Left common carotid artery plus branches (tissue), 1 donor: ENCODE results near the genes KCNK2 and RRP15.

DNA sequence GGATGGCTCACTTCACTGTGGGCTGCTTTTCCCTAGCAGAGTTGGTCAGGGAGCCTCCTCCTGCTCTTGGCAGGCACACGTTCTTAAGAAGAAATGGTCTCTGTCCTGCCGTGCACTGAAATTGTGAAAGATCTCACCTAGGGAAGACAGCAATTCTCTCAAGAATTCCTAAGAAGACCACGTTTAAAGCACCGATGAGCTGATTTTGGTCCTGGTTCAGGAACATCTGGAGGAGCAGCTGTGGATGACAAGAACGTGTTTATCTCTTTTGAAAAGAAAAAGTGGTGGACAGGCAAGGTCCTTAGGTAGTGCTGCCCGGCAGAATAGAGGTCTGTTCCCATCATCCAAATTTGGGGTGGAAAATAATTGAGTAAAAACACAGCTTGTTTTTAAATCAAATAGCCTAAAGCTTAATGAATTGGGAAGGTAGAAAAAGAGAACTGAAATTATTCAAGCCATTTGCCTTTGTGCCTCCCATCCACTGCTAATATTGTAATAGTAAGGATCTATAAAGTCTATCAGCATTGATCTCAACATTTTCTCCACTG is 148.3 kb upstream of the KCNK2 start:
- PRO-cap, result no peak

GRCh38 chr1:215005152-215005996 is 77.2 kb upstream of the KCNK2 start:
- PRO-cap, result no peak

GRCh38 chr1:215082250-215083344 is at the start of gene KCNK2:
Gene KCNK2 (plus strand): TSS chr1:215082737.
- PRO-cap, result no peak

DNA sequence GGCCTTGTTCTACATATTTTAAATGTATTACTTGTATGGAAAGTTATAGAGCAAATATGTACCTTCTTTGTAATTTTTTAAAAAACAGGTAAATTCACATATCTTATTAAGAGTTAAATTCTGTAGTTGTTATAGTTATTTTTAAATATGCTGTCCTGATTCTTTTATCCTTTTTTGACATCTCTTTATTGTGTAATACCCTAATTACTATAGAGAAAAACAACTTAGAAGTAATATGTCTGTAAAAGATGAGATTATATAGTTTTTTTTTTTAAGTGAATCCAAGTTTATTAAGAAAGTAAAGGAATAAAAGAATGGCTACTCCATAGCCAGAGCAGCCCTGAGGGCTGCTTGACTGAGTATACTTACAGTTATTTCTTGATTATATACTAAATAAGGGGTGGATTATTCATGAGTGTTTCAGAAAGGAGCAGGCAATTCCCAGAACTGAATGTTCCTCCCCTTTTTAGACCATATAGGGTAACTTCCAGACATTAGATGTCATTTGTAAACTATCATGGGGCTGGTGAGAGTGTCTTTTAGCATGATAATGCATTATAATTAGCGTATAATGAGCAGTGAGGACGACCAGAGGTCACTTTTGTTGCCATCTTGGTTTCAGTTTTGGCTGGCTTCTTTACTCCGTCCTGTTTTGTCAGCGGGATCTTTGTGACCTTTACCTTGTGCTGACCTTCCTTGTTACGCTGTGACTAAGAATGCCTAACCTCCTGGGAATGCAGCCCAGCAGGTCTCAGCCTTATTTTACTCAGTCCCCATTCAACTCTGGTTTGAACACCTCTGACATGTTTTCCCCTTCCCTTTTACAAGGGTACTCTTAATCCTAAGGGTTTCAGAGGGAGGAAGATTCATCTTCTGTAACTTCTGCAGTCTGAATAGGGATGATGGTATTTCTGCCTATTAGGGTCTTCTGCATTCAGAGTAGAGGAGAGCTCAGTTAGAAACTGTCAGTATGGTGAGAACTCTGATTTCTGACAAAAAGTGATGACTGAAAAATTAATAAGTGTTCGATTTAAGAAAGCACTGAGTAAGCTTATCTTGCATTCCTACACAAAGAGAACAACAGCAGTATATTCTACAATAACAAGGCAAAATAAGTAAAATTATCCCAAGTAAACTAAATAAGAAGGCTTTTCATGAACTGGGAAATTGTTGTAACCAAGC is 16.1 kb downstream of the KCTD3 start:
- PRO-cap, result no peak

DNA sequence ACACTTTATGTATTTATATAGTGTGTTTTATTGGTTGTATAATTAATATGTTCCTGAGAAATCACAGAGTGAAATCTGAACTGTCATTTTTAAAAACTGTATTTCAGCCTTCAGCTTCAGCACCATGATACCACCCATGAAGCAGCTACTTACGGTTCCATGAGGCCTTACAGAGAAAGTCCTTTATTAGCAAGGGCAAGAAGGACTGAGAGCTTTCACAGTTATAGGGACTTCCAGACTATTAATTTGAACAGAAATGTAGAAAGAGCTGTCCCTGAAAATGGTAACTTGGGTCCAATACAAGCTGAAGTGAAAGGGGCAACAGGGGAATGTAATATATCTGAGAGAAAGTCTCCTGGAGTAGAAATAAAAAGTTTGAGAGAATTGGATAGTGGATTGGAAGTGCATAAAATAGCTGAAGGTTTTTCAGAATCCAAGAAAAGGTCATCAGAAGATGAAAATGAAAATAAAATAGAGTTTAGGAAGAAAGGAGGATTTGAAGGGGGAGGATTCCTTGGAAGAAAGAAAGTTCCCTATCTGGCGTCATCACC is 52.9 kb downstream of the KCTD3 start:
- PRO-cap, result no peak

GRCh38 chr1:215643679-215644344 is 76.7 kb downstream of the KCTD3 start:
- PRO-cap, result no peak

DNA sequence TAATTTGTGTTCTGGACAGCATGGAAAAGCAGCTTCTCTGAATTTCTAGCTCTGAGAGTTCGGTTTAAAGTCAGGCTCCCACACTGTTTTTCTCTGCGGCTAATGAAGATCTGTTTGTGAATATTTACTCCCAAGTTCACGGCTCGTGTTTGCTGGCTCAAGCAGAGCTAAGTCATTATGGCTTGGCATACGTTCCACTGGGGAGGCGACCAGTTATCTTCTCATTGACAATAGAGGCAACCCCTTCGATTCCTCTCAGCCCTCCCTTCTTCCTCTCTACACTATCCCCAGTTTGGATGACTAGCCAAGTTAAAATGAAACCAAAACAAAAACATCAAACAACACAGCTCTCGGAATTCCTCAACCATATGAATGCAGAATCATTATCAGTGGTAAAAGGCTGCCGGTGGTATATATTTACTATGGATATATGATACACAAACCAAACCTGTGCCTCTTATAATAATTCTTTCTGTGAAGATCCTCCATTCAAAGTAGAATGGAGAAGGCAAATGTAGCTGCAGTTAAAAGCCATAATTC is 108.1 kb upstream of the USH2A start:
- PRO-cap, result no peak

DNA sequence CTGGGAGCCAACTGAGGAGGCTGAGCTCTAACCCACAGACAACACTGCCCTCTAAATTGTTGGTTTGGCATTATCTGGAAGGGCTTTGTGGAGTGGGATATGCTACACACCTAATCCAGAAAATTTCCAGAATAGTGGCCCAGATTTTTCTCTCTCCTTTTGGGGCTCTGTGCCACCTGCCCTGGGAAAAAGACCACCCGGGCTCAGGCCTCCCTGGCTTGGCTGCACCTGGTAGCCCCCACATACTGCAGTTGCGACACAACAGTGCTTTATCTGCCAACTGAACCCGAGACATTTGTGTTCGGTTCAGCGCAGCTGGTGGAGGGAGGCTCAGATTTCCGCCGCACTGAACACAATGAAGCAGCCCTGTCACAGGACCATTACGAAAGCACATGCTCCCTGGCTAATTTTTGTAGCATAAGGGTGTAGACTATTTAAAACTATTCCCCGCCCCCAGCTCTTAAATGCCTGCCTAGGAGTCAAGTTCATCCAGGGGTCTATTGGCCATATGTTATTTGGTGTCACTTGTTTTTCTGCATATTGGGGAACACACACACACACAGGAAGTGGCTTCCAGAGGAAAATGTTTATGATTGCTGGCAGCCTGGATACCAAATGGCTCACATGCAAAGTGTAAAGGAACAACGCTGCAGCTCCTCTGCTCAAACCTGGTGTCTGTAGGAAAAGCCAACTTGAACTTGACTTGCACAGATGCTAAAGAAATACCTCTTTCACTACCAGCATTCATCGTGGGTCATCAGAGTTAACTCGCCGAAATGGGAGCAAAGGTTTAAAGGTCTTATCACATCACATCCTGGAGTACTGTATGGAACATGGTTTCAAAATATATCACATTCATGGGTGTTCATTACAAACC is 92.4 kb upstream of the ESRRG start:
- PRO-cap, result no peak

- PRO-cap, result bidirectional peak, plus-strand start at chr1:218285293, minus-strand start at chr1:218285187
Measured at GRCh38 chr1:218284416-218285806, at the start of gene RRP15. Gene RRP15 (plus strand): TSS chr1:218285293.

DNA sequence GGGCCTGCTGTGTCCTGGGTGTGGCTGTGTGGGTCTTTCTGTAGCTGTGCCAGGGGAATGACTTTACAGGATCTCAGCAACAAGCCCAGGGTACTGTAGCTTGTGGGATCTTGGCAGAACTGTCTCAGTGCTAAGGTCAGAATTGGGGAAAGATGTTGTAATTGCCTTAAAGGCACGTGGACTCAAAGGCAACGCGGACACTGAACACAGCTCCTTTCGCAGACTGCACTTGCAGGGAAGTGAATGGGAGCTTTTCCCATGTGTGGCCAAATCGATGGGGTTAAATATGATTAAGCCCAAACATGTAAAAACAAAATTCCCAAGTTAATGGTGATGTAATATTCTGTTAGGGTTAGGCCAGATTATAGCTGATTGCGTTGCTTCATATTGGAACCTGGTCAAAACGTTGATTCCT is 367.1 kb downstream of the TGFB2 start:
- PRO-cap, result no peak

DNA sequence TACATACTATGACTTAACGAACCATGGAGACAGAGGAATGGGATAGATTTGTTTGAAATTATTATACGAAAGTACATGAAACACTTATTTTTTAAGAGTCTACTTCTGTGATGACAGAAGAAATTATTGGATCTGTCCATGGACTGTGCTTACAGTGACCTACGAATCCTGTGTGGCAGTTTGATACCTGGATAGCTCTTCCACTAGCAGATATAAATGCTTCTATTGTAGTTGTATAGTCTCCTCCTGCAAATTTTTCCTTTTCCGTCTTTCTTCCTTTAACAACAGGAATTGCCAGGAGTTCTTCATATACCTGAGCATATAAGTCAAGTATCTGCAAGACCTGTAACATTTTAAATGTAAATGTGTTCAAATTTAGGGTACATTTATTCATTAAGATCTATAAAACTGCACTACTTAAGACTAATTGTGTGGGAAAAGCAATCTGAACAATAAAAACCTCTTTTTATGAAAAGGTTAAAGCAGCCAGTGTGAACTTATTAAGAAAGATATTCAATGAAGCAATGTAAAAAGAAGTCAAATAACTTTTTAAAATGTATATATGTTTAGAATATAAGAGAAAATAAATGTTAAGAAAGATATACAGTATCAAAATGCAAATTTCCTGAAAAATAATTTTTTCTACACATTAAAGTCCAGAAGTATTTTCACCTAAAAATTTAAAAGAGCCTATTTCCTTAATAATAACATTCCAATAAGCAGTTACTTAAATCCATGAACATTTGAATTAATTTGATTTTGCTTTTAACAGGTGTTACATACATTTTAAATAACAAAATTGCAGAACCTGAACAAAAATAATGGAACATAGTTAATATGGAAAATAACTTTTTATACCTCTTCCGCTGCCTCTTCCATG is 51.8 kb upstream of the SLC30A10 start:
- PRO-cap, result no peak

- PRO-cap, result no peak
Measured at GRCh38 chr1:220017081-220017450, 29.2 kb downstream of the EPRS1 start.

DNA sequence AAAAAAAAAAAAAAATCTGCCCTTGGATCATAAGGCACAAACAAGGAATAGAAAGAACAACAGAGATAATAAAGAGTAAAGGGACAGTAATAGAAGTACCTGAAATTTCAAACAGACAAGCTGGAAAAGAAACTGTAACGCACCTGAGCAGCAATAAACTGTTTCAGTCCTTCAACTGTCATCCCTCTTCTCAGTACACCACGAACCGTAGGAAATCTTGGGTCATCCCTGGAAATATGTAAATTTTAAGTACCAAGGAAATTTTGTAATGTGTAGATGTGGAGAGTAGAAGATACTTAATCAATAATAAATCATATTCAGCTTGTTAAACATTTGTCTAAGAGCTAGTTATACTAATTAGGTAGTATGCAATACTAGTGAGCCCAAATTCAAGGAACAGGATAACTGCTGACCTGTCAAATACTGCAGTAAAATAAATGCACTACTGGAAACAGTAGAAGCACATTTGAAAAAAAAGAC is 27.4 kb downstream of the EPRS1 start:
- PRO-cap, result no peak

DNA sequence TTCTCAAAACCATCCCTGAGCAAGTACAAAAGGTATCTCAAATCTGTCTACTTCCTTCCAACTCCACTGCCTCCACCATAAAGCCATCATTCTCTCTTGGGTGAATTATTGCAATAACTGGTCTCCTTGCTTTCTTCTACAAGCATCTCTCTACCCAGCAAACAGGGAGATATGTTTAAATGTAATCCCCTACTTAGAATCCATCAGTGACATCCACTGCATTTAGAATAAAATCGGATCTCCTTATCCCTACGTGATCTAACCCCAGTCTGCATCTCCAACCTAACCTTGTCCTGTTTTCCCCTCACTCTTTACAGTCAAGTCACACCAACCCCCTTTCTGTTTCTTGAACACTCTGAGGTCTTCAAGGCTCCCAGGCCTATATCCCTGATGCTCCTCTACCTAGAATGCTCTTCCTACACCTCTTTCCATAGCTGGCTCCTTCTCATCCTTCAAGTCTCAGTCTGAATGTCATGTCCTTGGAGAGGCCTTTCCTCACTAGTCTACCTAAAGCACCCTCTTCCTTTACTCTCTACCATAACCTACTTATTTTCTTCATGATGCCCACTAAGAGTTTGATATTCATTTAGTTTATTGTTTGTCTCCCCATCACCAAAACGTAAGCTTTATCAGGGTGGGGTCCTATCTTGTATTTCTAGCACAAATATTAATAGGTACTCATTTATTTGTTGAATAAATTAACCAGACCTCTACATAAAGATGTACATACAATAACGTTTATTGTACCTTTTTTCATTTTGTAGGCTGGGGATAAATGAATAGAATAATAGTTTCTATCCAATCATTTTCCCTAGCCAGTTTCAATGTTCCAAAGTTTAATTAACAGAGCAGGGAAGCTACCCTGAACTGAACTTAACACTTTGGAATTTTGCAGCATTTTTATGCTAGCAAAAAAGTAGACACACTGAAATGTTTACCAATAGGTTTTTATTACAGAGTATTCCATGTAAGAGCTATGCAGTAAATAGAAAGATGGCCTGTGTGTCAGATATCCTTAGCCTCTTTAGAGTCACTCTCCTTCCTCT is 72.1 kb downstream of the RAB3GAP2 start:
- PRO-cap, result no peak

DNA sequence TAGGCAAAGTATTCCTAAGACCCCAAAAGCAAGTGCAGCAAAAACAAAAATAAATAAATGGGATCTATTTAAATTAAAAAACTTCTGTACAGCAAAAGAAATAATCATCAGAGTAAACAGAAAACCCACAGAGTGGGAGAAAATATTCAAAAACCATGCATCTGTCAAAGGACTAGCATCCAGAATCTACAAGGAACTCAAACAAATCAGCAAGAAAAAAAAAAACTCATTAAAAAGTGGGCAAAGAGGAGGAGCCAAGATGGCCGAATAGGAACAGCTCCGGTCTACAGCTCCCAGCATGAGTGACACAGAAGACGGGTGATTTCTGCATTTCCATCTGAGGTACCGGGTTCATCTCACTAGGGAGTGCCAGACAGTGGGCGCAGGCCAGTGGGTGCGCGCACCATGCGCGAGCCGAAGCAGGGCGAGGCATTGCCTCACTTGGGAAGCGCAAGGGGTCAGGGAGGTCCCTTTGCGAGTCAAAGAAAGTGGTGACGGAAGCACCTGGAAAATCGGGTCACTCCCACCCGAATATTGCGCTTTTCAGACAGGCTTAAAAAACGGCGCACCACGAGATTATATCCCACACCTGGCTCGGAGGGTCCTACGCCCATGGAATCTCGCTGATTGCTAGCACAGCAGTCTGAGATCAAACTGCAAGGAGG is 27.2 kb downstream of the RAB3GAP2 start:
- PRO-cap, result no peak

DNA sequence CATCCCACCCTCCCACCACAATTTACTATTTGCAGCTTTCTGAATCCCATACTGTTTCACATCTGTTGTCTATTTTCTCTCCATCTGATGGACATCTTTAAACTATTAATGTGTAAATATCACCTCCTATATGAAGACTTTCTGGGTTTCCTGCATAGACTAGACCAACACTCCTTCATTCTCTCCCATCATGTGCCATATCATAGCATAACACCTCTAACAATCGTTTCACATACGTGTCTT is 7.7 kb downstream of the RAB3GAP2 start:
- PRO-cap, result no peak

GRCh38 chr1:220762017-220762410 is 13.9 kb downstream of the MTARC2 start:
- PRO-cap, result no peak

GRCh38 chr1:220783916-220784385 is 2.8 kb upstream of the MTARC1 start:
- PRO-cap, result no peak

GRCh38 chr1:220818733-220819078 is 32.0 kb downstream of the MTARC1 start:
- PRO-cap, result no peak

- PRO-cap, result no peak
Measured at GRCh38 chr1:220882051-220883142, 3.2 kb downstream of the HLX start.